HT-29 (cell line): Measurements from ENCODE around the genes FHIP2A, PNLIP and C10orf82.

GRCh38 chr10:114332301-114333371 lies 71.7 kb downstream of the AFAP1L2 start:
- RAMPAGE, long total RNA: no peak

- RAMPAGE, long total RNA: no peak
Observed at GRCh38 chr10:114349931-114350287, 54.4 kb downstream of the AFAP1L2 start.

DNA sequence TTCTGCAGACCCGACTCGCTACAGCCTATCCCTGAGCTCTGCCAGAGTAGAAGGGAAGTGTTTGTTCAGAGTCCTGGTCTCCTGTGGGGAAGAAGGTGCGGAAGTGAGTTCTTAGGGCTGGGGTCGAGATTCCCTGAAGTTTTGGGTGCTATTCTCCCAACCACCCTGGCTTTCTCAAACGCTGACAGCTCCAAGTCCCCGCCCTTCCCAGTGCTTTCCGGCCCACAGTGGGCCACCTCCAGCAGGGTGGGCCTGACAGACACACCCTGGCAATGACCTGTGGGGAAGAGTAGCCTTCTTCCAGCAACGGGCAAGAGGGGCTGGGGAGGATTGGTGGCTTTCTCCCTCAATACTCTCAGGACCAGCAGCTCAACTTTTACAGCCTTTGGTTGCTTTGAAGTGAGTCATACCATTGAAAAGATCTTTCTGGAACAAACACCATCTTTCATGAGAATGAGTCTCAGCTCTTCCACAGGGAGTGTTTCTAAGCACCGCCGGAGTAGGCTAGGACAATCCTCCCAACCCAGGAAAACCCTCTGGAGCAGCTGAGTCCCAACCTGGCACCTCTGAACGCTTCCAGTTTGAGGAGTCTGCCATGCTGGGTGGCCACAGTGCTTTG lies 23.2 kb upstream of the AFAP1L2 start:
- RAMPAGE, long total RNA: no peak

- RAMPAGE, long total RNA: no peak
Observed at GRCh38 chr10:114435876-114436610, 31.7 kb upstream of the AFAP1L2 start.

DNA sequence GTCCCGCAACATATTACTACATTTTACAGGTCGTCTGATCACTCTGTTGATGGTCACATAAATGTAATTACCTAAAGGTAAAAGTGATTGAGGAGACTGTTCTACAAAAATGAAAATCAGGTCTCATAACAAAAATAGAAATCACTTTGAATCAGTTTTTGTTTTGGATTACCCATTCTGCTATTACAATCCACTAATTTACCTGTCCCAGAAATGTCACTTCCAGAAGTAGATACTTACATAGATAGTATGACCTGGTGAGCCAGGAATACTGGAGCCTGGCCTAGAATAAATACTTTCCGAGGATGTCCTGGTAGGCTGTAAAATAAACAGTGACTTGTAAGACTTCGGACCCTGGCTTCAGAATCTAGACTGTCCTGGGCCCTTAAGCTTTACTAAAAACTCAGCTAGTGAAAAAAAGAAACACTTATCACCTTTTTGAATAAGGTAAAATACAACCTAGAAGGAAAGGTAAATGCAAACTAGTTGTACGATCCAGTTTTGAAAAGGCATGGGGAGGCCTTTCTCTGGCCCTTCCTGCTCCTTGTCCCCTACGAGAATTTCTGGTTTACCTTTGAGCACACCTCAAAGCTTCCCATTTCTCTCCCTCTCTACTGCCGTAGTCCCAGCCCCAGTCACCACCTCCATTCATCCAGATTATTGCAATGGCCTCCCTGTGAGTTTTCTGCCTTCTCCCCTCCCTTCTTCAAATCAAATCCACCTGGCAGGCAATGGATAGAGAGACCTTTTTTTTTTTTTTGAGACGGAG lies 69.5 kb upstream of the AFAP1L2 start:
- RAMPAGE, long total RNA: no peak

DNA sequence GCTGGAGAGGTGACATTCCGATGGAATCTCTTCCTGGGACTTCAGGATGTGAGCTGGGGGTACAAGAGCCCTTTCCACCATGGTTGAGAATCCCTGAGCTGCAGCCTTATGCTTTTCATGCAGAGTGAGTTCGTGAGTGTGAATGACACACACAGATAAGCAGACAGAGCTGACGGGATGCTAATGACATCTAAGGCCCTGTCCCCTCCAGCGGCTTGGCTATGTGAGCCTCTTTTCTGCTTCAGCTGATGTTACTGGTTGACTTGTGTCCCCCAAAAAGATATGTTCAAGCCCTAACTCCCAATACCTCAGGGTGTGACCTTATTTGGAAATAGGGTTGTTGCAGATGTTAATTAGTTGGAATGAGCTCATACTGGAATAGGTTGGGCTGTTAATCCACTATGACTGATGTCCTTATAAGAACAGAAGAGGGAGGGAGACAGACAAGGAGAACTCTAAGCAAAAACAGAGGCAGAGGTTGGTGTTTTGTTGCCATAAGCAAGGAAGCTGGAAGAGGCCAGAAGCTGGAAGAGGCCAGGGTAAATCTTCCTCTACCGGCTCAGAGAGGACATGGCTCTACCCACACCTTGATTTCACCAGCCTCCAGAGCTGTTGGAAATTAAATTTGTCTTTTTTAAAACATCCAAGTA lies 111.2 kb upstream of the AFAP1L2 start:
- RAMPAGE, long total RNA: no peak

GRCh38 chr10:114523735-114524394 lies 119.6 kb upstream of the AFAP1L2 start:
- RAMPAGE, long total RNA: no peak

DNA sequence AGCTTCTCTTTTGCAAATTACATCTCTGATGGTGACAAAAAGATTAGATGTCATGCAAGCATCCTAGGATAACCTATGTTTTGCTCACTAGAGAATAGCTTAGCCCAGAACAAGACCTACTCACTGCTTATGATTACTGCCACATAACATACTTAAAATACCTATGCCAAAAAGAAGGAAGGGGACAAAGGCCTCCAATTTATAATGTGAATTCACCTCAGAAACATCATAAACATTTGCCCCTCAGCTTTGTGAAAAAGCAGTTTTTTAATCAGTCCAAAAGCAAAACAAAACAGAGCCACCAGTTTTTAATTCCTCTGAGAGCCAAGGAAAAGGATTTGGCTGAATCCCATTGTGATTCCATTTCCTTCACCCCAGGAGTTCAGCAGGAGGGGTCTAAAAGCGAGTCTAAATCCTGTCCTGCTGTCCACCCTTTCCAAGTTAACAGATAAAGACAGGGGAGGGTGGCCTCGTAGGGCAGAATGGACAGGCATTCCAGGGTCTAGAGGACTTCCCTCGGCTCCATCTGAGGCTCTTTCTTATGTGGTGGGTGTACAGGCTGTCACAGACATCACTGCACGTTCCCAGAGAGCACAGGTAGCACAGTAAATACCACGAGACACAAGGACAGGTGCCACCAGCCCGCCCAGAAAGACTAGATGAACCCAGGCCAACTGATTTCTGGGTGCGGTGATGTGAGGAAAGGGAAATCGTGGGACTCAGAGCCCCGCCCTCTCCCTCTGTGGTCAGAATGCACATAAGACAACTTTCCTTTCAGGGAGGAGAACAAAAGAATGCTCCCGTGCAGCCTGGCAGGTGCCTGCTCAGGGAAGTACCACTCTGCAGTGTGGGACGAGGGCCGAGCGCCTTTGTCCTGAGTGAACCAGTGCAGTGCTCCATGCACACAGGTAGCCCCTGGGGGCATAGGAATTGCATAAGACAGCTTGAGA lies 119.9 kb downstream of the ABLIM1 start:
- RAMPAGE, long total RNA: no peak

DNA sequence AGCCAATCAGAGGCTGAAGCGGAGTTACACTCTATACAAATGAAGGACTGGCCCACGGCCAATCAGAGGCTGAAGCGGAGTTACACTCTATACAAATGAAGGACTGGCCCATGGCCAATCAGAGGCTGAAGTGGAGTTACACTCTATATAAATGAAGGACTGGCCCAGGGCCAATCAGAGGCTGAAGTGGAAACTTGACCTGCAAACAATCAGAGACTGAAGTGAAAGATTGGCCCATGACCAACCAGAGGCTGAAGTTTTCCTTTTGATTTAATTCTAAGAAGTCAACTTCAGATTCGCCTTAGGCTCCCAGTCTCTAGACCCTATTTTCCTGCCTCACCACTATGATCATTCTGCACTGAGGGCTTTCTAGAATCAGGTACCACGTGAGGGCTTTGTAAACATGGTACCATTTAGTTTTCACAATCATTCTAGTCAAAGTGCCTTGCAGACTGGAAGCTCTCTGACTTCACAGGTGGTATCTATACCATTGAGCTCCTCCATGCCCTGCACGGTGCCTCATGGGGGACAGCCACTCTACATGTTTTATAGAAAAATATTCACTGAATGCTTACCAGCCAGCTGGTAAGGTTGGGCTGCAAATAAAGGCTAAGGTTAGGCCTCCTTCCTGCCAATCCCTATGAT lies 106.6 kb downstream of the ABLIM1 start:
- RAMPAGE, long total RNA: no peak

DNA sequence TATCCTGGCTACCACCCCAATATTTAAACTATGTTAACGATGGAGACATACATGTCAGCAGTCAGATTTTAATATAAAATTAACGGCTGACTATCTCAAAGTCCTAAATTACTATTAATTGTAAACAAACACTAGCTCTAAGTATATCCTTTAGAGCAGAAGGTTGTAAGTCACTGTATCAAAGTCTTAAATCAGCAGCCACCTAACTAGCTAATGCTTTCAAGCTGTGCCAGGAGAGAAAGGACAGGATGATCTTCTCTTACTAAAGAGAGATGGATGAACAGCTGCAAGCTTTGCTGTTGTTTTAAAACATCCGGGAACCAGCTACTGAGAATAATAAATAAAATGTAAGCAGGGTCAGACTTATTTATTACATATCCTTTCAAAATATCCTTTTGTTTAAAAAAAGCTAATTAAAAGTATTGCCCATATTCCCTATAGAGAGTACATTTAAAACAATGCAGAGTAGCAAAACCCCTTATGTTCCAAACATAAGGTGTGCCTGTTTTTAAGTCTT lies 24.1 kb upstream of the ABLIM1 start:
- RAMPAGE, long total RNA: no peak

DNA sequence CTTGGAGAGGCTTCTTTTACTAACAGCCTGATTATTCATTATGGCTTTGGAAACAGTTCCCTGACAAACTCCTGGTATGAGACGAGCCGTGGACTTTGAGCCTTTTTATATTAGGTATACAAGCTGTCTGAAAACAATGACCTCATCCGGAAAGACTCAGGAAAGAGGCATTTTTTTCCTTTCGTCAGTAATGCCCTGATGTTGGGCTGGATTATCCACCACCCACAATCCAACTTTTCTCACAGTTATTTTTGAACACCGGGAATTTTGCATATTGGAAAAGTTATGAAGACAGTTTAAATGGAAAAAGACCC lies 26.8 kb upstream of the ABLIM1 start:
- RAMPAGE, long total RNA: no peak

GRCh38 chr10:114767598-114767994 lies 54.0 kb upstream of the FHIP2A start:
- RAMPAGE, long total RNA: no peak

DNA sequence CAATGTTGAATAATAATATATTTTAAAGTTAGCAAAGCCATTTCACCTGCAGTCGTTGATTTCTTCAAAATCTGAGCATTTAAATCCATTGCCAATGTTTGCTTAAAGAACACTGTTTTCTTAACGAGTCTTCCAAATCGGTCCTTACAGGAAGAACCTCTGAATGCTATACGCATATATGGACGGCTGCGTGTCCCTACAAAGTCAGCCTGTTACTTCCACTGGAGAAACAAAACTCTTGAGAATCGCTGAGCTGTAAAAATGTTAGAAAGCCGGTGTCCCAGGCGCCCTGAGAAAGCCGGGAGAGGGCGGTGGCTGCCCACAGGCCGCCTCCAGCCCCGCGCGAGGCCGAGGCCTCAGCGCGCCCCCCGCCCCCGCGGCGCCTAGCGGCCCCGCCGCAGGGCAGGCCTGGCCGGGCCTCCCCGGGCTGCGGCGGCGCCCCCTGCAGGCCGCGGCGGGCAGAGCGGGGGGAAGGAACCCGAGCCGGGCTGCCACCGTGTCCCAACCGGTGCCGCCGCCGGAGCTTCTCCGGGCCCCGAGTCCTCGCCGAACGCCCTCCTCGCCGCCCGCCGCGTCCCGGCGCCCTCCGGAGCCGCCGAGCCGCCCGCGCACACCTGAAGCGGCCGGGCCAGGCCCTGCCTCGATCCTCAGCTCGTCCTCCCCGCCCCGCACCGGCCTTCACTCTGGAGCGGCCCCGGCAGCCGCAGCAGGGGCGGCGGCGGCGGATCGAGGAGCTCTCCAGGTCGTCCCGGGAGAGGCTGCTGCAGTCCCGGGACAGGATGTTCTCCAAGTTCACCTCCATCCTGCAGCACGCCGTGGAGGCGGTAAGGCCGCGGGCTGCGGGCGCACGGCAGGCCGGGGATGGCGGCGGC lies at the start of gene FHIP2A:
Gene FHIP2A, plus strand, starts transcription at position 481 of the 872 bp plus-strand sequence.
- RAMPAGE, long total RNA: no peak

DNA sequence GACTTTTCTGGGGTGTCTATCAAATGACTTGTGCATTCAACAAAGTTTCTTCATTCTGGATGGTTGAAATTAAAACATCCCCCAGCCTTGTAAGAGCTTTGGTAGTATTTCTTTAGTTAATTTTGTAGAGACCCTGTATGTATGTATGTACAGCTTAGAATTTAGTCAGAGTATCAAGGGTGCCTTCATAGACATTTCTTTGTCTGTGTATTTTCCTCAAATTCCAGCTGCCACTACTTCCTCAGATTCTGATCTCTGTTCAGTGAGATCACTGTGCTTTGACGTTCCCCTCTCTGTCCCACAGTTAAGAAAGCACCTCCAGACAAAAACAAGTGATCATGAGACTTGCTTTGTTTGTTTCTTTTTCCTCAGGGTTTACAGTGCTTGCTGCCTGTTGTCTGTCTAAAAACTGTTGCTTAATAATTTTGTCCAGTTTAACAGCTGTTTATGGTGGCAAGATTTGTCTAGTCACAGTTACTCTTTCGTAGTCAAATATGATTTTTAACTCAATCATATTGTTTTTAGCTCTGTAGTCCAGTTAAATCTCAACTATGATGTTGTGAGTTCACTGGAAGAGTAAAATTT lies 29.0 kb downstream of the TRUB1 start:
- RAMPAGE, long total RNA: no peak

- RAMPAGE, long total RNA: no peak
Observed at GRCh38 chr10:115091508-115092128, 1.5 kb upstream of the ATRNL1 start.

DNA sequence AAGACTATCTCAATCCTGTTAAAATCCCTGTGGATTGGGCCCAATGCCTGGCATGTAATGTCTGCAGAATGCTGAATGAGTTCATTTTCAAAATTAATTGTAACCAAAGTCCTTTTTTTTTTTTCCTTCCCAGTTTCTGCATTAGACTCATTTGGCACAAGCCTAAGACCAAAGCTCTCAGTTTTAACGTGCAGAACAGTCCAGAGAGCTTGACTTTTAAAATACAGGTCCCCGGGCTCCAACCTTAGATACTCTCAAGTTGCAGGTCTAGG lies 105.6 kb downstream of the GFRA1 start:
- RAMPAGE, long total RNA: no peak

GRCh38 chr10:116211587-116212103 lies 61.4 kb downstream of the GFRA1 start:
- RAMPAGE, long total RNA: no peak

GRCh38 chr10:116545696-116546087 lies at the start of gene PNLIP:
PNLIP (plus strand) TSS chr10:116545931.
- RAMPAGE, long total RNA: no peak

DNA sequence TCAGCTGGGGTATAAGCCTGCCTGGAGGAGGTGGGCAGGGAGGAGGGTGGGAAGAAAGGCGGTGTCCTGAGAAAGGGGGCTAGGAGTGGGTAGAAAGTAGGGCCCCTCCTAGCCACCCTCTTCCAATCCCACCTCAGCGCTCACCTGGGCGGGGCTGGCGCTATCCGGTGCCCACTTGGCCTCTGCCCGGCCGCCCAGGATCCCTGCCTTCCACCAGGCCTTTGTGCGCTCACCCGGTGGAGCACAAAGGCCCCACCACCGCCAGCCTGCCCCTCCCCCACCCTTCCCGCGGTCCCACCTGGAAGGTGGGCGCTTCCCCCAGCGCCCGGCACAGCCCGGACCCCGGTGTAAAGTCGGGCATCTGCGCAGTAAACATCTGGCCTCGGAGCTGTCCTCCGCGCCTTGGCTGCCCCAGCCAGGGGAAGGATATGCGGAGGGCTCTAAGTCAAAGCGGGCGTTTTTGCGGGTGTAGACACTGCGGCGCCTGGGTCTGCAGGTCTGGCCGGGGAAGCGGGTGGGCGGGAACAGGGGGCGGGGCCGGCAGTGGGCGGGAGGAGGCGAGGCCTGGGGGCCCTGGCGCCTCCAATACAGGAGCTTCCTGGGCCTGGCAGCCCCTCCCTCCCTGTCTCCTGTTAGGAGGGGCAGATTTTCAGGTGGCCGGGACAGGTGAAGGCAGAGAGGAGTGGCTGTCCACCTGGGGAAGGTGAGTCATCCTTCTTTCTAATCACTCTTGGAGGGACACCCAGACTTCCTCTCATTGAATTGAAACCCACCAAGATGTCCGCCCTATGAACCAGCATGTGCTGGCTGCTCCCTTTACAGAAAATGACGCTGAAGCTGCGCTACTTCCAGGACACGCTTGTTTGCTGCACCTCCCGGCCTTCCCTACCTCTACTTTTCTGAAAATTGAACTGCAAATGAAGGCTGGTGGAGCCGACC lies at the start of gene C10orf82:
Gene C10orf82, minus strand, starts transcription at position 184 of the 939 bp plus-strand sequence.
- RAMPAGE, long total RNA: no peak

- RAMPAGE, long total RNA: no peak
Observed at GRCh38 chr10:116688290-116688489, 18.4 kb upstream of the C10orf82 start.